ENCODE results near the genes EPHA5, GNRHR, UGT2A2 and ENAM.

DNA sequence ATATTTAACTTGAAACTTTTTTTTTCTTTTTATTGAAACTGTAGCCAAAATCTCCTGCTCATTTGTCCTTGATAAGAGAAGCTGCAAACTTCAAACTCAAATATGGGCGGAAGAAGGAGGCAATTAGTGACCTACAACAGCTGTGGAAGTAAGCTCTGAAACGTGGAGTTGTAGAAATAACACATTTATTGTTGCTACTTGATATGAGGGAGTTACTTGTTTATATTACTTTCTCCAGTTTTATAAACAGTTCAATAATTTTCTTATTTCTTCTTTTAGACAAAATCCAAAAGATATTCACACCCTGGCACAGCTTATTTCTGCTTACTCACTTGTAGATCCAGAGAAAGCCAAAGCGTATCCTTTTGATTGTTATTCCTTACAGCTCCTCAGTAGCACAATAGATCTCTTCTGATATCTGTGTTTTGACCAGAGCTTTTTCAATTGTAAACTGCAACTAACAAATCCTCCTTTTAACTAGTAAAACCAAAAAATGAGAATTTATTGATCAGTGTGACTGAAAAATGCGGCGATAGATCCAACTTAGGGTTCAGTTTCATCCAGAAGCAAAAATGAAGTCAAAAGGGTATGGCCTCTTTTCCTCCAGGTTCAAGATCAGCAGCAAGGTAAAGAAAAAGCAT is 15.2 kb upstream of the ARL9 start:
- PRO-cap: no peak
- RAMPAGE, long total RNA, 4 experiments: no peak in any of the 4 experiments

DNA sequence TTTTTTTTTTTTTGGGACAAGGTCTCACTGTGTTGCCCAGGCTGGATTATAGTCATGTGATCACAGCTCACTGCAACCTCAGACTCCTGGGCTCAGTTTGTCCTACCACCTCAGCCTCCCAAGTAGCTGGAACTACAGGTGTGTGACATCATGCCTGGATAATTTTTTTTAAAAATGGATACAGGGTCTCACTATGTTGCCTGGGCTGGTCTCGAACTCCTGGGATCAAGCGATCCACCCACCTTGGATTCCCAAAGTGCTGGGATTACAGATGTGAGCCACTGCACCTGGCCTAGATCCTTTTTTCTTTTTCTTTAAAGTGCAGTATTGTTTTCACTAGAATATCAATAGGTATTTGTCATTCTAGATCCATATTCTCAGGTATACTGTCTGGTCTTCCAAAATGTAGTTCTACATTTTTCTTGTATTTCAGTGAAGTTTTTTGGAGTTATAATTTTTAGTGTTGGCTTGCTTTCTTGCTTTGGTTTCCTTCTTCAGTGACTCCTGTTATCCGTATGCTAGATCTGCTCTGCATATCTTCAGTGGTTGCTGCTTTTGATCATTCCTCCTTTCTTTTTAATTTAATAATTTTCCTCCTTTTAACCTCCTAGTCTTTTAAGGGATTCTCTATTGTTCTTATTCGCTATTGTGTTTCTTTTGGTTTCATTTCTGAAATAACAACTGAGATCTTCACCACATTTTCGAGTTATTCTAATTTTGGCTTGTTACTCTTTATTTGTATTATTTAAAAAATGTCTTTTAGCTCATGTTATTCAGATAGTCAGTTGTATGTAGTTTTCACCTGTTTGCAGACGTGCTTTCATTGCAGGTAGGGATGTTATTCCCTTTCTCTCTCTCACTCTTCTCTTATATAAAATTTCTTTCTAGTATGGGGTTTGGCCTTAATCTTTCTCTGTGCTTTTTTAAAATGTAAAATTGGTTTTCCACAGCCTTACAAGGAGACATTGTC is 25.1 kb downstream of the IGFBP7 start:
- PRO-cap: no peak
- RAMPAGE, long total RNA, 4 experiments: no peak in any of the 4 experiments

GRCh38 chr4:57101858-57102834 is 8.0 kb downstream of the IGFBP7 start:
- PRO-cap: no peak
- RAMPAGE, long total RNA, 4 experiments: no peak in any of the 4 experiments

DNA sequence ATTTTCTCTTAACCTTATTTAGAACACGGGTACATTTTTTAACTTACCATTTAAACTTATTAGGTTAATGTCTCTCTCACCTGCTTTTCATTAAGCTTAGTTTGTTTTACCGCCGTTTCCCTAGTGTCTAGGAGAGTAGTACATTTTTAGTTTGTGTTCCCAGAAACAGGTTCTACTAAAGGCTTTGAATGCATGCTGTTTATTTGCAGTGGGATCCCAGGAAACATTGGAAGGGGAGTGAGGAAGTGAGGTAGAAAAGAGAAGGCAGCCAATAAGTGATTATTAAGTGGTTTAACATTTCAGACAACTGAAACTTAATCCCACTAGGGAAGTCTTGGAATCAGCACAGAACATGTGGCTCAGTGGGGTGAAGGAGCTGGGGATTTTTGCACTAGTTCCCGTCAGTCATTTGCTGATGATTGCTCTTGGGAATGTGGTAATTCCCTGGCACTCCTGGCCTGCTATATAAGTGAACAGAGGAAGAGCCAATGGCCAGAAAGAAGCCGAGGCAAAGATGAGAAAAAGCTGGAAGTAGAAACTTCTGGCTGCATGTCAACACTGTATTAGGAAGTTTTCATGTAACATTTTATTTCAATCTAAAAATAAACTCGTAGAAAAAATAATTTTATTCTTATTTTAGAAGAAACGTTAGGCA is 1053.0 kb upstream of the IGFBP7 start:
- PRO-cap: no peak
- RAMPAGE, long total RNA, 4 experiments: no peak in any of the 4 experiments

DNA sequence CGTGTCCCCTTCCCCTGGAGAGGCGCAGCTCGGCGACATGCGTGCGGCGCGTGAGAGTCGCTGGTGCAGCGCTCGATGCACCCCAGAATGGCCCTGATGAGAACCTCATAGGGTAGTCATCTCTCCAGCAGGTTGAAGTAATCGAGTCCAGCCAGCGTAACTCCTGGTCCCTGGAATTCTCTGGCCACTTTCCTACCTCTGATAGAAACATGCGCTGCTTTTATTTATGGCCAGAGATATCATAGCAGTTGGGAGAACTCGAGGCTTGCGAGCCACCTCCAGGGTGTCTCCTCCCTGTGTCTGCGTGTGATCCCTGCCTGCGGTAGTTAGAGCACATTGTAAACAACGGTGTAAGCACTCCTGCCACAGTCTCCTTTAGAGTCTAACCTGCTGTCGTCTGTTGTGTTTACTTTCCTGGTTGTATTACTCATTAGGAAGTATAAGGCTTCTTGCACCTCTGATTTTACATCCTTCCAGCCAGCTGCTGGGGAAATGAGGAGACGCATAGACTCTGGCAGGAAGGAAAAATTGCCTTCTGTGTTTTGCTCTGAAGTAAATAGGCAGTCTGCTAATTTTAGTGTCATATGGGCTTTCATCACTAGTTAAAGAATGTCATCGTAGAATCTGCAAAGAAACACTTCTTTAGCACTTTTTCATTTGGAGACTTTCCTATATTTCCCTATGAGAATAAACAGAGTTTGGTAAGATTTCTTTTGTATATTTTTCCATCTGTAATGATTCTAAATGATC is 3.1 kb downstream of the ADGRL3 start:
- PRO-cap: no peak
- RAMPAGE, long total RNA, 4 experiments: no peak in any of the 4 experiments

- PRO-cap: no peak
- RAMPAGE, long total RNA, 4 experiments: no peak in any of the 4 experiments
Observed at GRCh38 chr4:64271270-64272338, 137.6 kb downstream of the TECRL start.

DNA sequence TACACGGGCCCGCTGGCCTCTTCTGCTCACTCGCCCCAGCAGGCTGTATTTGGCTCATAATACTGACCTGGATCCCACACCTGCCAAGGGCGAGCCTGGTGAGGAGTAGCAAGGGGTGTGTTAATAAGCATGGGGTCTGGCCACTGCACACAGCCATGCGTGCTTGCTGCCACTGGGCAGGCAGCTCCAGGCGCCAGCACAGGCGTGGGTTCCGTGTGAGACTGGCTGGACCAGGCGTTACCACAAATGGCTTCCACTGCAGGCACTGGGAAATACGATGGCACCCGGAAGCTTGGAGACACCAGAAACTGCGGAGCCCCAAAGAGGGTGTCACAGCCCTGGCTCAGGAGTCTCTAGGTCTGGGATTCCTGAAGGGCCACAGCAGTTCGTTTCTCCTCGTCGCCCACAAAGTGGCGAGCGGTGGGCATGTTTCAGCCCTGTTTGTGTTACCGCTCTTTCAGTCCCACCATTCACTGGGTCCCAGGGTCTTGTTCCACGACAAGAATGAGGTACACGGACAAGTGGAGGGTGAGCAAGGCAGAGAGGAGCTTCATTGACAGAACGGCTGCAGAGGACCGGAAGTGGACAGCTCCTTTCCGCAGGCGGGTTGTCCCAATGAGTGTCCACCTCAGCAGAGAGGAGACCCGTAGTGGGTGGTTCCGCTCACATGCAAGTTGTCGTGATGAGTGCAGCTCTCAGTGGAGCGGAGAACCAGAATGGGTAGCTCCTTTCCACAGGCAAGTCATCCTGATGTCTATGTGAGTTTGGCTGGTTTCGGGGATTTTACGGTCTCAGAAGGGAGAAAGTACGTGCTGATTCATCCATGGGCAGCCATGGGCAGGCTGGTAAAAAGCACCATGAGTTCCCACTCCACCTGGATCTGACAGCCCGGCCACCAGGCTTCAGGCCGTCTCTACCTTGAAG is 428.8 kb downstream of the EPHA5 start:
- PRO-cap: no peak
- RAMPAGE, long total RNA, 4 experiments: no peak in any of the 4 experiments

DNA sequence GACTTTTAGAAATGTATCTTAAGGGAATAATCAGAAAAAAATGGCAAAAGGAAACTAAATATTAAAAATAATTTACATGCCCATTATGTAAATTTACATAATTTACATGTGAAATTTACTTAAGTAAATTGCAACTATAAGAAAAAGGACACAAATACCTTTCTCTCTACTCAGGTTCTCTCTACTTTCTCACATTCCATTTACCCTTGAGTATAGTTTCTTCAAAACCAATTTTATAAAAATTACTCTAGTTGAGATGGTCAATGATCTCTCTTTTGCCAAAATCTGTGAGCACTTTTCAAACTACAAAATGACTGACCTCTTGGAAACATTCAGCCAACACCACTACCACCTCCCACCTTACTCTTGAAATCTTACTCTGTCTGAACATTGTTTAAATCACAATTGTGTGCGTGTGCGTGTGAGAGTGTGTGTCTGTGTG is 337.2 kb downstream of the EPHA5 start:
- PRO-cap: no peak
- RAMPAGE, long total RNA, 4 experiments: no peak in any of the 4 experiments

DNA sequence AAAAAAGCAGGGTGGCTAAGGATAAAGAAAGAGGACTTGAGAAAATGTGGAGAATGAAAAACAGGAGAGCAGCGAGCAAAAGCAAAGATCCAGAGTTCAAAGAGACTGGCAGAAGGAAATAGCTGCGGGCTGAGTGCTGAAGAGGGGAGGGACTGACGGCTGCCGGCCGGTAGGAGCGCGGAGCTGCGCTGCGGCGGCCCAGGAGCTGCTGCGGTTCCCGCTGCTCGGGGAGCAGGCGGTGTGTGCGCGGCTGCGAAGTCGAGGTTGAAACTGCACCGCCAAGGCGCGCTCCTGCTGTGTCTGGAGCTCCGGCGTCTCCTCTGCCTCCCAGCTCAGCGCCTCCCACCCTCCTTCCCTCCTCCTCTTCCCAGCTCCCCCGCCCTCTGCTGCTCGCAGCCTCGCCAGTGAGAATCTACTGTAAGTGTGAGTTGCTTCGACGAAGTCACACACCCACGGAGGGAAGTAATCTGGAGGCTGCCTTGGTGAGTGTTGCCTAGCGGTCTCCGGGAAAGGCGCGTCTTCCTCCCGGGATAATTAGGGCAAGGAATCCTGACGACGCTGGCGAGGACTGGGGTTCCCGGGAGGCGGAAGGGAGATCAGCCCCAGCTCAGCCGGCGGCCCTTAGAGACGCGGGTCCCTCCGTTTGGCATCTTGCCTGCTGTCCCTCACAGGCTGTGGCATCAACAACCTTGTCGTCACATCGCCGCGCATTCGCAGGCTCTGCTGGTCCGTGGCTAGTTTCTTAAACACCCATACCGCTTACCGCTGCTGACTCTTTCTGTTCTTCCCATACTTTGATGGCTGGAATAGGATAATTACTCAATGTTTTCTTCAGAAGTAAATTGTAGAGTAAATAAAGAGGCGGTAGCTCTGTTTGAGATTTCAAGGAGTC is at the start of gene EPHA5:
TSS of gene EPHA5 (minus strand) at position 298 of the 892 bp plus-strand sequence.
- PRO-cap: no peak
- RAMPAGE, long total RNA, 4 experiments: start-site peak on the minus strand in 1 of 4 experiments, centred at position 319 of the sequence, 31 reads per replicate

DNA sequence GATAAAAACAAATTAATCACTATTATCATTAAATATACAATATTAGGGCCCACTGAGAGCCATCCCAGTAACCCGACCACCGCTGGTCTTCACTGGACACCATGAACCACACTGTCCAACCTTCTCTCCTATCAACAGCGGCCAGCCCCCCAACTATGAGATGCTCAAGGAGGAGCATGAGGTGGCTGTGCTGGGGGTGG is 423.6 kb upstream of the EPHA5 start:
- PRO-cap: no peak
- RAMPAGE, long total RNA, 4 experiments: no peak in any of the 4 experiments

DNA sequence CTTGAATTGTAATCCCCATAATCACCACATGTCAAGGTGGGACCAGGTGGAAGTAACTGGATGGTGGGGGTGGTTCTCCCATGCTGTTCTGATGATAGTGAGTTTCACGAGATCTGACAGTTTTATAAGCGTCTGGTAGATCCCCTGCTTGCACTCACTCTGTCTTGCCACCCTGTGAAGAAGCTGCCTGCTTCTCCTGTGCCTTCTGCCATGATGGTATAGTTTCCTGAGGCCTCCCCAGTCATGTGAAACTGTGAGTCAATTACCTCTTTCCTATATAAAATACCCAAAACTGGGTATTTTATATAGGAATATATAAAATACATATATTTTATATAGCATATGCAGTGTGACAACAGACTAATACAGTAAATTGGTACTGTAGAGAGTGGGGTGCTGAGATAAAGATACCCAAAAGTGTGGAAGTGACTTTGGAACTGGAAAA is 41.6 kb downstream of the UBA6 start:
- PRO-cap: no peak
- RAMPAGE, long total RNA, 4 experiments: no peak in any of the 4 experiments

DNA sequence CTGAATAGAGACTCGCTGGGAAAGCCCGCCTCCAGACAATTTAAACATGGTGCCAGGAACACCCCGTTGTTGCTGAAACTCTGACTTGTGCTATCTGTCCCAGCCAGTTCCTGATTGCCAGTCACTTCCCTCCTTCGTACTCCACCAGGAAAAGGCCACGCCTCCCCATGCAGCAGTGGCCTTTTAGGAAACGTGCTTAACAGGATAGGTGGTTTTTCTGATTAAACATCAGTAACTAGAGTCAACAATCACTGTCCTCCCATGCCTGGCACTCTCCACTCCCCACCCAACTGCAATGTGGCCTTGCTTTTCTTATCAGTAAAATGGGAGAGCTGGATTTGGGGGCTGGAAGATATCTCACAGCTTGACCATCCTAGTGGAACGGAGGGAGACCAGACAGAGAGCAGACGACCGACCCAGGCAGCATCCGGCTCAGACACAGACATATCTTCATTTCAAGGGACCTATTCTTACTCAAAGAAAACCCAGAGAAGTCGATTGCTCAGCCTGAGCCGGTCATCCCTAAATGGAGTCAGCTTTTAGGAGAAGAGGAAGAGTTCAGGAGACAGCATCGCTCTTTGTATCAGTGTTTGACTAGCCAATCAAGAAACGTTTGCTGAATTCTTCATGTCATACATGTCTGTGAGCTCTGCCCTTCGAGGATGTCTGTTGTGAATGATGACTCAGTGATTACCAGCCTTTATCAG is 12.7 kb upstream of the UBA6 start:
- PRO-cap: no peak
- RAMPAGE, long total RNA, 4 experiments: no peak in any of the 4 experiments

DNA sequence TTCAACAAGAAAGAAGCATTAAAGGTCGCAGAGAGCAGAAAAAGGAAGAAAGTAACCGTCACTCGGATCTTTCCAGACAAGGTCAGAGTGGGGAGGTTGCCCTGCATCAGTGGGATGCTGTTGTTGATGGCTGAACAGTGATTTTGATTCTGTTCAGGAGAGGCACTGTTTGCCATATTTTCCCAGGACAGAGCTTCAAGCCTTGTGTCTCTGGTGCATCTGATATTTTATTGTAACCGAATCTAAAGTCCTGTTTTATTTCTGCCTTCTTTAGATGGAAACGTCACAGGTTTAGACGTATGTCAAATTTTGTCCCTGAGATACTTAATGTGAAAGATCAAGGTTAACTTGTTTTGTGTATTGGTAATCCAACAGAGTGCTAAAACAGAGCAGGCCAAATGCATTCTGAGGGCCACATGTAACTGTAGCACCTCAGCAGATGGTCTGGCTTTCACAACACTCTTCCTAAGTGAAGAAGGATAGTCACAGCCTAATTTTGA is at the start of gene GNRHR:
TSS of gene GNRHR (minus strand) at position 229 of the 500 bp plus-strand sequence.
- PRO-cap: no peak
- RAMPAGE, long total RNA, 4 experiments: no peak in any of the 4 experiments

- PRO-cap: no peak
- RAMPAGE, long total RNA, 4 experiments: no peak in any of the 4 experiments
Observed at GRCh38 chr4:68311884-68312480, 37.9 kb downstream of the YTHDC1 start.

DNA sequence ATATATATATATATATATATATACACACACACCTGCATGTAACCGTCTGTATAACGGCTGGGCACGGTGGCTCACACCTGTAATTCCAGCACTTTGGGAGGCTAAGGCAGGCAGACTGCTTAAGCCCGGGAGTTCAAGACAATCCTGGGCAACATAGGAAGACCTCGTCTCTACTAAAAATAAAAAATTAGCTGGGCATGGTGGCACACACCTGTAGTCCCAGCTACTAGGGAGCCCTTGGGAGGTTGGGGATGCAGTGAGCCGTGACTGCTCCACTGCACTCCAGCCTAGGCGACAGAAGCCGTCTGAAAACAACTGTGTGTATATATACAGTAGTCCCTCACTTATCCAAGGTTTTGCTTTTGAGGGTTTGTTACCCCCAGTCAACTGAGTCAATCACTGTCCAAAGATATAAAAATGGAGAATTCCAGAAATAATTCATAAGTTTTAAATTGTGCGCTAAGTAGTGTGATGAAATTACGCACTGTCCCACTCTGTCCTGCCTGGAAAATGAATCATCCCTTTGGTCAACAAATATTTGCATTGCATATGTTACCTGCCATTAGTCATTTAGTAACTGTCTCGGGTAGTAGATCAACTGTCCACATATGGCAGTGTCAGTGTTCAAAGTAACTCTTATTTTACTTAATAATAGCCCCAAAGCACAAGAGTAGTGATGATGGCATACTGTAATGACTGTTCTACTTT is 3.7 kb downstream of the YTHDC1 start:
- PRO-cap: no peak
- RAMPAGE, long total RNA, 4 experiments: no peak in any of the 4 experiments

- PRO-cap: no peak
- RAMPAGE, long total RNA, 4 experiments: no peak in any of the 4 experiments
Observed at GRCh38 chr4:68575883-68576265, 248 bp downstream of the UGT2B17 start.

- PRO-cap: no peak
- RAMPAGE, long total RNA, 4 experiments: no peak in any of the 4 experiments
Observed at GRCh38 chr4:69493393-69493902, 2.3 kb downstream of the UGT2B4 start.

GRCh38 chr4:69555066-69555386 is 59.3 kb upstream of the UGT2B4 start:
- PRO-cap: no peak
- RAMPAGE, long total RNA, 4 experiments: no peak in any of the 4 experiments

- PRO-cap: no peak
- RAMPAGE, long total RNA, 4 experiments: no peak in any of the 4 experiments
Observed at GRCh38 chr4:69639587-69639952, at the start of gene UGT2A2. Gene UGT2A2 (minus strand): TSS chr4:69639642.

DNA sequence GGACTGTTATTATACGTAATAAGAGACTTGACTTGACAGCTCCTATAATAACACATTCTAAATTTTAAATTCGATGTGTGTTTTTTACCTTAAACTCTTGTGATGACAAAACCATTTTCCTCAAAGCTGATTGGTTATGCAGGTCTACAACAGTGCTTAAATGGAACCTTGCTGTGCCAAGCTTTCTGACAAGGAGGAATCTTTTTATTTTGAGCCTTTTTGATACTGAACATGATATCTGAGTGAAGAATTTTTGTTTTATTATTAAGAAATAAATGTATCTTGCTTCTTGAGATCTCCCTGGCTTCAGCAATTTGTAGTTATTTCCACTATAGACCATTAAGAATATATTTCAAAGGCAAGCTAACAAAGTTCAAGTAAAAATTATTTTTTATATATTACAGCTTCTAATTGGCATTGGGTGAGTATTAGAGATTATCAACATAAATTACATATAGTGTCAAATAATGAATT is at the start of gene ENAM:
TSS of gene ENAM (plus strand) at position 201 of the 474 bp plus-strand sequence.
- PRO-cap: no peak
- RAMPAGE, long total RNA, 4 experiments: no peak in any of the 4 experiments